Skin of body (tissue), 2 donors: ENCODE results near the gene CCR8.

DNA sequence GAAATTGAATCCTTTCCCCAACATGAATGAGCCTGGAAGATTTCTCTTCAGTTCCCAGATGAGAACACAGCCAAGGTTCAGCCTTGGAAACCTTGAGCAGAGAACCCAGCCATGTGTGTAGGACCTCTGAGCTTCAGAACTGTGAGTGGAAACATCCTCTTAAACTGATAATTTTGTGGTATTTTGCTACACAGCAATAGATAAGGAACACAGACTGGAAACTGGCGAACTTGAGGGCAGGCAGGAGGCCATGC, 9.6 kb upstream of the XIRP1 start:
- RAMPAGE, long total RNA: no peak

DNA sequence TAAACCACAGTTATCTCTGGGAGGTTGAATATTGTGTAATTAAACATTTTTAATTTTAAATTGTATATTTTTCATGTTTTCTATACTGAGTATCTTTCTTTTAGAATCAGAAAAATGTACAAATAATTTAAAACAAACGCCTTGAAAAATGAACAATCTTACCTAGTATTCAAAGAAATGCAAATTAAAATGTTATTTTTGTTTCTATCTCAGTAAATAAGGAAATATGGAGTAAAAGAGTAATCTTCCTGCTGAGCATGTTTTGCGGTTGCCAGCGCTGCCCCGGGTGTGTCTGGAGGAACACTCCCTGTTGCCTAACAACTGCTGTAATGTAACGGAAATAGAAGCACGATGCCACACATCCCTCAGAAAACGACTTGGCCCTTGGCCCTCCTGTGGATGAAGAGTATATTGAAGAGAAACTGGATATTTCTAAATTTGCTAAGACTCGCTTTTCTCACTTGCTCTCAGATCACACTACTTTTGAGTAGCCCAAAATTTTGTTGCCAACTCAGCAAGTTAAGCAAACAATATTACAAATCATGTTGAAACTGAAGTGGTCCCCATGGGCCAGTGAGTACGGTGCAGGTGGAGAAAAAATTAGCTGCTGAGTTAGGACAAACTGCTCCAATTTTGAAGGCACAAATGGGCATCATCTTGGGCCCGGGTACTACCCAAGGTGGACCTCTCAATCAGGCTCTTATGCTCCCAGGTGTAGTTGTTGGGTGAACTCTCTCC, 18.9 kb downstream of the CX3CR1 start:
- RAMPAGE, long total RNA: no peak

- RAMPAGE, long total RNA: no peak
Measured at GRCh38 chr3:39288352-39288920, 8.6 kb upstream of the CX3CR1 start.

DNA sequence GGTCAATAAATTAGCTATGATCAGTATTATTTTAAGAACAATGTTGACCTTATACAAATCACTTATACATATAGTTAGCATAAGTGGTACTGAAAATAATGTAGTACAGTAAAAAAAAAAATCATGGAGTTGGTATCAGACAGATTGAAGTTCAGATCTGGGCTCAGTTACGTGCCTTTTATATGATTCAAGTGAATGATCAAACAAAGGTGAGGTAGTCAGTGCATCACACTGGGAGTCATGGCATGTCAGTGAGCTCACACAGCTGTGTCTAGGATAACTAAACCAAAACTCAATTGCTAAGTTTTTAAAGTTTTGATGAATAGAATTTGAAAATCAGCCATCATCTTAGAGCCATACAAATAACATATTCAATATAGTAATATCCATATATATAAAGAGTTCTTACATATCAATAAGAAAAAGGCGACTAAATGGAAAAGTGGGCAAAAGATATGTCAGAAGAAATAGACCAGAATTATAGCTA, 11.2 kb upstream of the CCR8 start:
- RAMPAGE, long total RNA: no peak

DNA sequence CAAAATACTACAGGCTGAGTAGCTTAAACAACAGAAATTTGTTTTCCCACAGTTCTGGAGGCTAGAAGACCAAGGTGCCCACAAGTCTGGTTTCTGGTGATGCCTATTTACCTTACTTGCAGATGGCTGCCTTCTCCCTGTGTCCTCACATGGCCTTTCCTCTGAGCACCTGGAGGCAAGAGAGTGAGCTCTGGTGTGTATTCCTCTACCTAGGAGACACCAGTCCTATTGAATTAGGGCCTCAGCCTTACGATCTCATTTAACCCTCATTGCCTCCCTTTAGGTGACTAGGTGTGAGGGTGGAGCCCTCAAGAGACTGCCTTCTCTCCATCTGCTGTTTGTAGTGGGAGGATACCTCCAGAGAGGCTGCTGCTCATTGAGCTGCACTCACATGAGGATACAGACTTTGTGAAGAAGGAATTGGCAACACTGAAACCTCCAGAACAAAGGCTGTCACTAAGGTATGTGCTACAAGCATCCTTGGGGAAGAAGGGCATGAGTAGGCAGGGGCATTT, at the start of gene CCR8:
CCR8 (plus strand) TSS at position 341 of the 515 bp plus-strand sequence.
- RAMPAGE, long total RNA: no peak

DNA sequence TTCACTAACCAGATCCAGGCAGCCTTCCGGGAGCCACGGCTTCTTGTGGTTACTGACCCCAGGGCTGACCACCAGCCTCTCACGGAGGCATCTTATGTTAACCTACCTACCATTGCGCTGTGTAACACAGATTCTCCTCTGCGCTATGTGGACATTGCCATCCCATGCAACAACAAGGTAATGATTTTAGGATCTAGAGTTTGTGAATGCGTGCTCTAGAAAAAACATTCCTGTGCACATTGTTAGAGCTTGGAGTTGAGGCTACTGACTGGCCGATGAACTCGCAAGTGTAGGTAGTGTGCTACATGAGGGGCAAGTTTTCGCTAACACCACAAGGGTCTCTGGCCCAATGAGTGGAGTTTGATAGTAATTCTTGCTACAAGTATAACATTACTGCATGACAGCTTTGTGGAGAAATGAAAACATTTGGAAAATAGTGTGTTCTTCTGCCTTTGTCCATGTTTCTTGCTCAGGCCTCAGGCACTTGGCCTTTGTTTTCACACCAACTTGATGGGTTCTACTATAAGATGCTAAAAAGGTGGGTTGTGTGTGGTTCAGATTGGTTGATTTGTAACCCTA, 4.4 kb downstream of the RPSA start:
- RAMPAGE, long total RNA: no peak

GRCh38 chr3:39412362-39413521, 6.2 kb downstream of the RPSA start:
- RAMPAGE, long total RNA: no peak

GRCh38 chr3:39414418-39415094, 8.0 kb downstream of the RPSA start:
- RAMPAGE, long total RNA: no peak

DNA sequence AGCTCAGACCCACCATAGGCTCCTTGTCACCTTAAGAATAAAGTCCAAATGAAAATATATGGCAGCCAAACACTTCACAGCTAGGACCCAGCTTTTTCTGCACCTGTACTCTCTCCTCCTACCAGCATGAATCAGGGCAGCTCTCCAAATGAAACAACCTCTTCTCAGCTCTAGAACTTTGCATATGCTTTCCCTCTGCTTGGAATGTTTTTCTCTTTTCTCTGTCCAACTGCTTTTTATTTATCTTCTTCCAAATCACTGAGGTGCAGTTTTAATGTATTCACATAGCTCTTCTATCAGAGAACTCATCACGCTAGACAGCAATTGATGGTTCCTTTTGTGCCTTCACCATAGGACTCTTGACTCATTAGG, 163.2 kb upstream of the MYRIP start:
- RAMPAGE, long total RNA: no peak

DNA sequence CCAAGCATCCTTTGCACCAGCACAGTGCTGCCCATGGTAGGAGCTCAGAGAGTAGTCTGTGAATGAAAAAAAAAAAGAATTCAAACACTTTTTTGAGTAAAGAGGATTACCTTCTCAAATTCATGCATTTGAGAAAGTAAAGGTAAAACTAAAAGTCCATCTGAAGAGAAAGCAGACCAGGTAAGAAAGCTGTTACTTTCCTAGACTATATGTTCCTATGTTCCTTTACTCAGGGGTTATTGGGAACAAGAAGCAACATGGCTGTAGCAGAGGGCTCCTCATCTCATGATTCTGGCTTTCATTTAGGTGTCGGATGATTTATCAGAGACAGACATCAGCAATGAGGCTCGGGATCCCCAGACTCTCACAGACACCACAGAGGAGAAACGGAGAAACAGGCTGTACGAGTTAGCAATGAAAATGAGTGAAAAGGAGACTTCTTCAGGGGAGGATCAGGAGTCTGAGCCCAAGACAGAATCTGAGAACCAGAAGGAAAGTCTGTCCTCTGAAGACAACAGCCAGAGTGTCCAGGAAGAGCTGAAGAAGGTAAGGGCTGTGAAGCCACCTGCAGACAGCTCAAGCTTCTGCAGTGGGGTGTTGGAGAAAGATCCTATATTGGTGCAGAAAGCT, 99.8 kb upstream of the EIF1B start:
- RAMPAGE, long total RNA: no peak

DNA sequence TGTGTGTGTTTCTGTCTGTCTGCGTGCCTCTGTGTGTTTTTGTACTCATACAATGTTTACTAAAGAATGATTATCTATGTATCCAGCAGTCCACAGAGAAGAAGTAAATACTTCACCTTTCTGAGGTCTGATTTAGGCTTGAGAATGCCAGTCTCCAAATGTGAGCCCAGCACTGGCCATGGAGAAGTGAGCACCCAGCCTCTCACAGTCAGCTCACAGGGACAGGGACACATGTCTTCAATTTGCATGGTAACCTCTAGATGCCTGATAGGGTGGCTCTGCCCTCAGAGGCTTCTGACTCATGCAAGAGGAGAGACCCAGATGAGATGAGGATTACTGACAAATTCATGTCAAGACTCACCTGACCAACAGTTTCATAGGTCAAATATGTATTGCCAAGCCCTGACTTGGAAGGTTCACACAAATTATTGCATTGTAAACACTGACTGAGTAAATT, 31.0 kb downstream of the ENTPD3 start:
- RAMPAGE, long total RNA: no peak

DNA sequence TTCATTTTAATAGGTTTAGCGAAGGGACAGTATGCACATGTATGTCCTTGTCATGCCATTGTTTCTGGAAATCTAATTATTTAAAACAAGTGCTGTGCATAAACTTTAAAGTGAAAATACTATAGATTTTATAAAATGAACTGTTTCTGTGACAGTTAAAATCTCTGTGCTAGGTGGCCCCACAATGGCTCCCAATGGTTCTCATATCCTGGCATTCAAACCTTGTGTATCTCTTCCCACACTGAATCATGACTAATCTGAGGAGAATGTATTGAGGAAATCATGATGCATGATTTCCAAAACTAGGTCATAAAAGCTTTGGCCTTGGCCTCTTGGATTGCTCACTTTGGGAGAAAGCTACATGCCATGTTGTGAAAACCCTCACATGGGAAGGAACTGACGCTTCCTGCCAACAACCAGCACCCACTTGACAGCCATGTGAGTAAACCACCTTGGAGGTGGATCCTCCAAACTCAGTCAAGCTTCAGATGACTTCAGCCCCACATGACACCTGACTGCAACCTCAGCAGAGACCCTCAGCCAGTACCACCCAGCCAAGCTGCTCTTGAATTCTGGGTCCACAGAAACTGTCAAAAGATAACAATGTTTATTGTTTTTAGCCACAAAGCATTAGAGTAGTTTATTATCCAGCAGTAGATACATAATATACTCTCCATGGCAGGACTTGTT, 1.2 kb upstream of the ZNF620 start:
- RAMPAGE, long total RNA: no peak

- RAMPAGE, long total RNA: no peak
Measured at GRCh38 chr3:41230563-41230828, 31.2 kb downstream of the CTNNB1 start.

- RAMPAGE, long total RNA: no peak
Measured at GRCh38 chr3:41400701-41401023, 201.4 kb downstream of the CTNNB1 start.

DNA sequence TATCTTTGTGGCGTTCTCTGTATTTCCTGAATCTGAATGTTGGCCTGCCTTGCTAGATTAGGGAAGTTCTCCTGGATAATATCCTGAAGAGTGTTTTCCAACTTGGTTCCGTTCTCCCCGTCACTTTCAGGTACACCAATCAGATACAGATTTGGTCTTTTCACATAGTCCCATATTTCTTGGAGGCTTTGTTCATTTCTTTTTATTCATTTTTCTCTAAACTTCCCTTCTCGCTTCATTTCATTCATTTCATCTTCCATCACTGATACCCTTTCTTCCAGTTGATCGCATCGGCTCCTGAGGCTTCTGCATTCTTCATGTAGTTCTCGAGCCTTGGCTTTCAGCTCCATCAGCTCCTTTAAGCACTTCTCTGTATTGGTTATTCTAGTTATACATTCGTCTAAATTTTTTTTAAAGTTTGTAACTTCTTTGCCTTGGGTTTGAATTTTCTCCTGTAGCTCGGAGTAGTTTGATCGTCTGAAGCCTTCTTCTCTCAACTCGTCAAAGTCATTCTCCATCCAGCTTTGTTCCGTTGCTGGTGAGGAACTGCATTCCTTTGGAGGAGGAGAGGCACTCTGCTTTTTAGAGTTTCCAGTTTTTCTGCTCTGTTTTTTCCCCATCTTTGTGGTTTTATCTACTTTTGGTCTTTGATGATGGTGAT, 315.1 kb downstream of the ULK4 start:
- RAMPAGE, long total RNA: no peak

GRCh38 chr3:41681271-41682034, 280.4 kb downstream of the ULK4 start:
- RAMPAGE, long total RNA: no peak

DNA sequence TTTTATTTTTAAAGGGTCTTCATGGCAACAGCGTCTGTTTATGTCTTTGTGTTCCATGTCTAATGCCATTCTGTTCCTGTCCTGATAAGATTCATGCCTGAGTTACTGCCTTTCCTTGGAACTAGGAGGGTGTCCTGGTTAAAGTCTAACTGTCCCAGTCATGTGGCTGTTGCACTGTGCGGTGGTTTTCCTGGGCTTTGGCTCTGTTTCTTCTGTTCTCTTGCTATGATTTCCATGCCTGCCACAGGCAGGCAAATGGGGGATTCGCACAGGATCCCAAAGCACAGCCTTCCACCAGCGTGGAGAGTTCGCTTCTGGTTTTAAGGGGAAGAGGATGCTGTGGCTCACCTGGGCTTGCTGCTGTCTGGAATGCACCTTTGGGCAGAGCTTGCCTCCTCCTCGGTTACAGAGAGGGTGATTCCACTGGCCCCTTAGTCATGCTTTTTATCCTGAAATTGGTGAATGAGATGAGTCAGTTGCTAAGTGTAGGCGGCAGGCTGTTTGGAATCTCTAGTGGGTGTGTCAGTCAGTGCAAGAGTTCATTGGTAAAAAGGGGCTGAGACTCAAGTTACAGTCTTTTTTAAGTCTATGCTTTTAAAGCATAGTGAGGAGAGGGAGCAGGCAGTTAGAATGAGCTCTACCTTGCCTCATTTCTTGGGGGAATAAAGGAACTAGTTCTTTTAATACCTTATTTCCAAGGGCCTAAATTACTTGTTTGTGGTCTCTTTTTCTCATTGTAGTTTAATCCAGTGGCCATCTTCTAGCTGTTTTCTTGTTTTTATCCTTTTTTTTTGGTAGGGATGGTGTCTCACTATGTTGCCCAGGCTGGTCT, 86.6 kb downstream of the CCK start:
- RAMPAGE, long total RNA: no peak

- RAMPAGE, long total RNA: no peak
Measured at GRCh38 chr3:42388177-42388739, 22.2 kb downstream of the LYZL4 start.

DNA sequence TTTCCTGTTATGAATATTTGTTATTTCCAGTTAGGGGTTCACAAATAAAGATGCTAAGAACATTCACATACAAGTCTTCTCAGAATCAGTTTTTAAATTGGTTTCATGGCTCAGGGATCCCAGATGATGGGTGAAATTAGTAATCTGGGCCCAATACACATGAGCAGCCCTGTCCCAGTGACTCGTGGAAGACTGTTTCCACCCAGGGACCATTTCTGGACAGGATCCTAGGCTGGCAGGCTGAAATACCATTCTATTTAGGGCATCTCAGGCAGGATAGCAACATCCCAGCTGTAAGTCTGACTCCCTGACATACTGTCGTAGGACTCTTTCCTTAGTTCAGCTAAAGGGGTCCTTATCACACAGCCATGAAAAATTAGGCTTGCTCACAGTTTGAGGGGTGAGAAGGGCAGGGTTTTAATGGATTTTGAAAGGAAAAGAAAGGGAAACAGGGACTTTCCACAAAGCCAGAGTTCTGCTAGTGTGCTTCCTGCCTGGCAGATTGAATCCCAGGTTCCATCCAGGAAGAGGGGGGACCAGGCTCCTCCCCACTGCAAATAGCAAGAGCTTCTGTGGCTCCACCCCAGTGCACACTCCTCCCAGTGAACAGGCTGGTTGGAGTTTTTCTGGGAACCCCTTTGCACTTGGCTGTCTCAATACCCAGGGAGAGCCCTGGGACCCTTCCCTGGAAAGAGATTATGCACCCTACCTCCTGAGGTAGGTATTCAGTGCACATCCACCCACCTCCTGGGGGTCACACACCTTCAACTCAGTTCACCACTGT, 41.3 kb upstream of the LYZL4 start:
- RAMPAGE, long total RNA: no peak

- RAMPAGE, long total RNA: no peak
Measured at GRCh38 chr3:42472926-42474017, 29.2 kb upstream of the VIPR1 start.